Smooth muscle cell (in vitro differentiated cells): ENCODE results near the genes CASP9 and CLCNKB.

DNA sequence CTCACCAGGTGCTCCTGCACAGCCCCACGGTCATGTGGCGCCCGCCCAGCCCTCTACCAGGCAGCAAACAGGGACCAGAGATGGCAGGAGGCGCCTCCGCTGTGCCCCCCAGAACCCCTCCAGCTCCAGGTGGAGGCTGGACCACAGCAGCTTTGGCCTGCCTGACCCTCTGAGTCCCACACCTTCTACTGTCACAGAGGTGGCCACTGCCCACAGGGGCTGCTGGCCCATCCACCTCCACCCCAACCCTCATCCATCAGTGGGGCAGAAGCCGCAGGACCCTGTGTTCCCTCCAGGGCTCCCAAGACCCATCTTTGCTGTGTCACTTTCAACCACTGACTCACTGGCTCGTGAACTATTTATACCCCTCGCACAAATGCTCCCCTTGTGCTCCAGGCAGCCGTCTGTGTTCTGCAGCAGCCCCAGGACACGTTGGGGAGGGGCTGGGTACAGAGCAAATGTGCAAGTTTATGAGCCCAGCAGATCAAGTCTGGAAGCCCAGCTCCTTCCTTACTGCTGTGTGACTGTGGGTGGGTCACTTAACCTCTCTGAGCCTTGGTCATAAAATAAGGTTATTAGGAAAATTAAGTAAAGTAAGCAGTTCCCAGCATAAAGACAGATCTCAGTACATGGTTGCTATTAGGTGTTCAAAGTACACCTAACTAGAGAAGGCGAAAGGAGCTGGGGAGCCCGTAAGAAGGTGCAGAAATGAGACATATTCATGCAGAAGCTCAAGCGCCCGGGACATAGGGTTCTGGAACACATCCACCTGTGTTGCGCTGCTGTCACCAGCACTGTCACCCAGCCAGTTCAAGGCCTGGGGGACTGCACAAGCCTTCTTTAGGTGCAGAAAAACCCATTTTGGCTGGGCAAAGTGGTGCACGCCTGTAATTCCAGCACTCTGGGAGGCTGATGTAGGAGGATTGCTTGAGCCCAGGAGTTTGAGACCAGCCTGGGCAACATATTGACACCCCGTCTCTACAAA, 13.6 kb downstream of the EFHD2 start:
- RAMPAGE, long total RNA = no peak

DNA sequence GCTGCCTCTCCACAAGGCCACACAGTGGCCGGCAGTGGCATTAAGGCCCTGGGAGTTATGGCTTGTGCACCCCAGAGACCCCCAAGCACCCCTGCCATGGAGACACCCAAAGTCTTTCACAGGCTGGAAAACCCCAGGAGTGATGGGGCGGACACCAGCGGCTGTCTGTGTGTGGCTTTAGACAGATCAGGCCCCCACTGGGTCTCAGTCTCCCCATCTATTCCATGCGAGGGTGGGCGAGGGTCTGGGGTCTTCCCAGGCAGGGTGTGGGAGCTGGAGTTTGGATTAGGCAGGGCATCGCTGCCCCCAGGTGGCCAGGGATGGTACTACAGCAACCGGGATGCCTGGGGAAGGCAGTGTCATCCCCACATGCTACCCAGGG, 7.2 kb upstream of the CTRC start:
- RAMPAGE, long total RNA = no peak

GRCh38 chr1:15438590-15438861, 283 bp downstream of the CTRC start:
- RAMPAGE, long total RNA = no peak

- RAMPAGE, long total RNA = start-site peak on the minus strand at chr1:15524223-15524271, 18 and 20 reads in 2 replicates
Measured at GRCh38 chr1:15524131-15524998, at the start of gene CASP9. Gene CASP9, minus strand, starts transcription at chr1:15524215.

GRCh38 chr1:15596694-15597310, 12.0 kb upstream of the AGMAT start:
- RAMPAGE, long total RNA = no peak

- RAMPAGE, long total RNA = no peak
Measured at GRCh38 chr1:15604384-15604823, 12.9 kb upstream of the DDI2 start.

GRCh38 chr1:15643388-15643625, 16.2 kb upstream of the RSC1A1 start:
- RAMPAGE, long total RNA = no peak

GRCh38 chr1:15666964-15667588, 7.6 kb downstream of the RSC1A1 start:
- RAMPAGE, long total RNA = no peak

DNA sequence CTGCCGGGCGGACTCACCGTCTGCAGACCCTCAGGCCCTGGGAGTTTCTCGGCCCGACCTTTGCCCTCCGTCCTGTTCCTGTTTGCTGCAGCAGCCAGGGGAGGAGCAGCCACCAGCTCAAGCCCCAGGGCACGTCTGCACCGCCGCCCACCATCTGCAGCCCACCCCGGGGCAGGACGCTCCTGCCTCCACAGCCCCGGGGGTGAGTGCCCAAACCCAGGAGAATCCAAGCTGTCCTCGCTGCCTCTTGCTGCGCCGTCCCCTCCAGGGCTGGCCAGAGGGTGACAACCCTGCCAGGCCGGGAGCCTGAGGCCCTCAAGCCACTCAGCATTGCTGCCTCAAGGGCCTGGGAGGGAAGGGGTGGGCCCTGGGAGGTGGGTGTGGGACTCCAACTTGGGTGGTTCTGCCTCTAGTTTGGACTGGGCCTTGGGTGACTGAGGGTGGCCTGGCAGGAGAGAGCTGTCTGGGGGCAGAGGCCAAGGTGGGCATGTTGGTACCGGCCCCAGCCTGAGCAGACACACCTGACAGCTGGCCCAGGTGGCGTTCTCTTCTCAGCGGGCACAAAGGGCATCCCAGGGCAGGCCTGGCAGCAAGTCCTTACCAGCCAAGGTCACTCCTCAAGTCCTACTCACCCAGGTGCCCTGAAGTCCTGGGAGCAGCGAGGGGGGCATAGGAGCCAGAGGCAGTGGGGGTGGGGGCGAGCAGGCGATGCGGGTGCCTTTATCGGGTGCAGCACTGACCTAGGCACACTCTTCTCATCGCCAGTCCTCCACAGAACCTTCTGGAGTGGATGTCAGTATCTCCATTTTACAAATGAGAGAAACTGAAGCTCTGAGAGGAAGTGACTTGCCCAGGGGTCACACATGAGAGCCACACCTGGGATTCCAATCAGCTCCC, 895 bp upstream of the SLC25A34 start:
- RAMPAGE, long total RNA = no peak

DNA sequence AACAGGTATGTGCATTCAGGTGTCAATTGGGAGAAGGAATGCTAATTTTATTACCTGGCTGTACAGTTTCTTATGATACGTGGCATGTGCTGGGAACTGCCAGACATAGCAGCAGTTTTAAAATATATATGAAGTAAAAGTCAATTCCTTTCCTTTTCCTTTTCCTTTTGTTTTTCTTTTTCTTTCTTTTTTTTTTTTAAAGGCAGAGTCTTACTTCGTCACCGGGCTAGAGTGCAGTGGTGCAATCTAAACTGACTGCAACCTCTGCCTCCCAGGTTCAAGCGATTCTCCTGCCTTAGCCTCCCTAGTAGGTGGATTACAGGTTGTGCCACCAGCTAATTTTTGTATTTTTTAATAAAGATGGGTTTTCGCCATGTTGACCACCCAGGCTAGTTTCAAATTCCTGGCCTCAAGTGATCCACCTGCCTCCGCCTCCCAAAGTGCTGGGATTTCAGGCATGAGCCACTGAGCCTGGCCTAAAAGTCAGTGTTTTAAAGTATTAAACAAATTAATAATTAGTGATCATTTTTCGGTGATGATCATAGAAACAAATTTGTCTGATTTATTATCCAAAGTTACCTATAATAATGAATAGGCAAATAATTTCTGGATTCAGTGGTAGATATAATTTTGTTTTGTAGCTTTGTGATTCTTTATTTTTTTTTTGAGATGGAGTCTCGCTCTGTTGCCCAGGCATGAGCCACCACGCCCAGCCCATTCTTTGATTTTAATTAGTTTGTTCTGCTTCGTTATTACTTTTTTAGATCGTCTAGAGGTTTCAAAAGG, 37.2 kb downstream of the SPEN start:
- RAMPAGE, long total RNA = no peak

DNA sequence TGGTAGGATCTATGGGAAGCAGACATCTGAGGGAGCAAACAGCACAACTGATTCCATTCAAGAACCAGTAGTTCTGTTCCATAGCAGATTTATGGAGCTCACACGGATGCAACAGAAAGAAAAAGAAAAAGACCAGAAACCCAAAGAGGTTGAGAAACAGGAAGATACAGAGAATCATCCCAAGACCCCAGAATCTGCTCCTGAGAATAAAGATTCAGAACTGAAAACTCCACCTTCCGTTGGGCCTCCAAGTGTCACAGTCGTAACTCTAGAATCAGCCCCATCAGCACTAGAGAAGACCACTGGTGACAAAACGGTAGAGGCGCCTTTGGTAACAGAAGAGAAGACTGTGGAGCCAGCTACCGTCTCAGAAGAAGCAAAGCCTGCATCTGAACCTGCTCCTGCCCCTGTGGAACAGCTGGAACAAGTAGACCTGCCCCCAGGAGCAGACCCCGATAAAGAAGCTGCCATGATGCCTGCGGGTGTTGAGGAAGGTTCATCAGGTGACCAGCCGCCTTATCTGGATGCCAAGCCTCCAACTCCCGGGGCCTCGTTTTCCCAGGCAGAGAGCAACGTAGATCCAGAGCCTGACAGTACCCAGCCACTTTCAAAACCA, 44.9 kb downstream of the ZBTB17 start:
- RAMPAGE, long total RNA = no peak

- RAMPAGE, long total RNA = no peak
Measured at GRCh38 chr1:15941981-15942755, 33.7 kb downstream of the ZBTB17 start.

- RAMPAGE, long total RNA = no peak
Measured at GRCh38 chr1:15948618-15948811, 27.4 kb downstream of the ZBTB17 start.

GRCh38 chr1:15964028-15964503, 11.8 kb downstream of the ZBTB17 start:
- RAMPAGE, long total RNA = no peak

DNA sequence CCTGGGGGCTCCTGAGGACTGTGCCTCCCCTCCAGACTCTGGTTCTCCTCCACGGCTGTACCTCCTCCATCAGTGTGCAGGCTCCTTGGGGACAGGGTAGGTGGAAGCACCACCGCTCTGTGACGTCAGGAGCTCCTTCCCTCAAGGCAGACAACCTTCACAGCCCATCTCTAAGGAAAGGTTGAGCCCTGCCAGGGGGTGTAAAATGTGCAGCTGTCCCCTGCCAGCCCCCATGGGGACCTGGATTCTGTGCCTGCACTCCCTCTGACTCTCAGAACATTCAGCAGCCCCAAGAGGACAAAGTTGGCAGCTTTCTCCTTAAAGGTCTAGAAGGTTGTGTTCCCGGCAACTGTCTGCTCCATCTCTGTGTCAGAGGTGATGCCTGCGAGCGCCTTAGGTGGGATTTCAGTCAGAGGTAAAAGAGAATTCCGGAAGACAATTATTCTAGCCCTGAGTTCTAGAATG, 558 bp upstream of the HSPB7 start:
- RAMPAGE, long total RNA = no peak

DNA sequence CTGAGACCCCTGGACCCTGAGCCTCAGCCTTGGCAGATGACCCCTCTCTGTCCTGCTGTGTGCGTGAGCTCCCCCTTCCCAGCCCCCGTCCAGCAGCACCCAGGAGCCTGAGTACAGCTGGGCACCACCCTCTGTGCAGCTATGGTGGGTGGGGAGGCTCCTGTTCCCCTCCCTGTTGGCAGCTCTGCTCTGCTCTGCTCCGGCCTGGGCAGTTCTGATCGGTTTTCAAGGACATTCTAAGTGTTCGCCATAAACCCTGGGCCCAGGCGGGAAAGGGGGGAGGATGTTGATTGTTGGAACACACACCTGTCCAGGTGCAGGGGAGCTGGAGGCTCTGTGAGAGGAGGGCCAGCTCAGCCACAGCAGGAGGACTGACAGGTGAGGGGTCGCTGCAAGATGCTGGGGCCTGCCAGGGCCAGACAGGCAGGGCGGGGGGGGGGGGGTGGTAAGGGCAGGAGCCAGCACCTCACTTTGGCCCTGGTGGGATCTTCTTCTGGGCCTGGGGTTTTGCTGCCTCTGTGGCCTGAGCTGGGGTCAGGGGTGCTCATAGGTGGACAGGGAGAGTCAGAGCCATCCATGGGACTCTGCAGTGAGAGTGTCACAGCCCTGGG, at the start of gene CLCNKB:
CLCNKB (plus strand) TSS at position 280 of the 611 bp plus-strand sequence.
- RAMPAGE, long total RNA = no peak

GRCh38 chr1:16073016-16073363, 461 bp downstream of the FAM131C start:
- RAMPAGE, long total RNA = no peak

DNA sequence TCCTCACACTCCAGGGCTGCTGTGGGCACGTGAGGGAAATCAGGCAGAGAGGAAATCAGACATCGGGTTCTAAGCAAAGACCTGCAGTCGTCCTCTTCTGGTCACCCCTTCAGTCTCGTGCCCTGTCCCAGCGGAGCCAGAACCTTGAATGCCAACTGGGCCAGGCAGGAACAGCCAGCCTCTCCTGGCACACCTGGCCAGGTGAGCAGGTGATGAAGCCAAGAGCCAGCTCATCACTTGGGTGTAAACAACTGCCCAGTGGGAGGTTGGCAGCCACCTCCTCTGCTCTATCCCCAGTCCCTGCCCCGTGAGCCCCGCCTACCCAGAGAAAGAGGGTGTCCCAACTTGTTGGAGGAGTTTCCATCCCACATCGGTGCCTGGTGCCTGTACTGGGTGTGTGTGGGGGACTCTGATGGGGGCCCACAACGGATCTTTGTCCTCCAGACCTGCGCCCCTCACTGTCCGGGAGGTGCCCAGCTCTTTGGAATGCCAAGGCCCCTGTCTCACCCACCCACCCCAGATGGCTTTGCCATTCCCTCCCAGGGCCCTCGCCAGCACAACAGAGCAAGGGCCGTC, 17.8 kb upstream of the FAM131C start:
- RAMPAGE, long total RNA = no peak

DNA sequence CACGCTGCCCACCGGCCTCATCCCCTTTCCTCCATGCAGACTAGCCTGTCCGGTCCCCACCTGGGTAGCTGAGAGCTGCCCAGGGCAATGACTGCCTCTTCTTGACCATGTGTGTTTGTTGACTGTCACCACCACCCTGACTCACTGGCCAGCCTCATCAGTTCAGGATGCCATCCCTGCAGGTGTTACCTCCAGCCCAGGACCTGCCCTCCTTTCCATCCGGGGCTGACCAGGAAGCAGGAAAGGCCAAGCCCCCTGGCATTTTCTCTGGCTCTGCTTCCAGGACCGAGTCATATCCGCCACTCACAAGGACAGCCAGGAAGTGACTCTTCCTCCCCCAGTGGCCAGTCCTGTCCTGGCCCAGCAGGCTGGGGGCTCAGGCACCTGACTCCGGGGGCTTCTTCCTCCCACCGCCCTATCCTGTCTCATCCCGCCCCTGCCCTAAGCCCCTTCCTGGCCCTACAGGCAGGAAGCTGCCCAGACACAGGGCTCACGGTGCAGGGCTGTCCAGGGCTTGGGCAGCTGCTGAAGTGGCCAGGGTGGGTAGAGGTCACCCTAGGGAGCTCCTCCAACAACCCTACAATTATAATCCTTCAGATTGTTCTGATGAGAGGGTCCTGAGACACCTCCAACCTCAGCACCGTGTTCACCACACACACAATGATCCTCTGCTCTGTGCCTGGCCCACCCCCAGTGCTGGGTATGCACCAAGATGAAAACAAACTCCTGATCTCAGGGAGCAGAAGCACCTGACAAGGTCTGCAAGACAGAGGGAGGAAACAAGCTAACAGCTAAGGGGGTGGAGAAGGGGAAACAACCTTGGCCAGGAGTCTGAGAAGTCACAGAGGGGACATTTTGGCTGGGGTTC, 16.9 kb downstream of the EPHA2 start:
- RAMPAGE, long total RNA = no peak

- RAMPAGE, long total RNA = no peak
Measured at GRCh38 chr1:16141431-16142148, 14.3 kb downstream of the EPHA2 start.